ENCODE measurements around the gene THEG.

DNA sequence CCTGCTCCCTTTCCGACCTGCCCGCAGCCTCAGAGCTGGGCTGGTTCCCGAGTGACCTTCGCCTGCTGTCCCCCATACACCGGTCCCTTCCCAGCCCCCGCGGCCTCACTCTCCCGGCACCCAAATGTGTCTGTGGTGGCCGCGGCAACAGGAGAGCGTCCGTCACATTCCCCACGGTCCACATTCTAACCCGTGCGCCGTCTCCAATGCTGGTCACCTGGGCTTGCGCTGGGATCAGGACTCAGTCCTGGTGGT is at the start of gene THEG:
Gene THEG, minus strand, starts transcription at position 132 of the 255 bp plus-strand sequence.
- PRO-cap, 6 experiments, result no peak in any of the 6 experiments
- RAMPAGE, long total RNA, 2 experiments, result no peak in any of the 2 experiments
- RRBS, result no CpG with 5 or more reads among the region's 17 CpGs

DNA sequence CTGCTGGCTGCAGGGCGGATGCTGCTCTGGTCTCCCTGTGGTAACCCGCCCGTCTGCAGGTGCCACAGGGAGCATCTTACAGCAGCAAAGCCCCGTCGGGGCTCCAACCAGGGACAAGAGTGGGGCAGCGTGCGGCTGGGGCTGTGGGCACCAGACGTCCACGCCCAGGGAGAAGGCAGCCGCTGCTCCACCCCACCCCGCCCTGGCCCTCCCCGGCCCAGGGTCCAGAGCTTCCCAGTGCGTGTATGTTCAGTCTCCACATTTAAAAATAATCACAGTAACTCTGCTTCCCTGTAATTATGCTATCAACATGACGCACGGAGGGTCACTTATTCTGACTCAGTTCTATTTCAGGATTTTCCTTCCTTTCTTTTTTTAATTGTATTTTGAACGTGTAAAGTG is 16.4 kb upstream of the C2CD4C start:
- PRO-cap, 6 experiments, result peak in 1 of 6 experiments; most common minus-strand start position 270 of the sequence (in 1)
- RAMPAGE, long total RNA, 2 experiments, result no peak in any of the 2 experiments
- RRBS, result no CpG with 5 or more reads among the region's 16 CpGs

DNA sequence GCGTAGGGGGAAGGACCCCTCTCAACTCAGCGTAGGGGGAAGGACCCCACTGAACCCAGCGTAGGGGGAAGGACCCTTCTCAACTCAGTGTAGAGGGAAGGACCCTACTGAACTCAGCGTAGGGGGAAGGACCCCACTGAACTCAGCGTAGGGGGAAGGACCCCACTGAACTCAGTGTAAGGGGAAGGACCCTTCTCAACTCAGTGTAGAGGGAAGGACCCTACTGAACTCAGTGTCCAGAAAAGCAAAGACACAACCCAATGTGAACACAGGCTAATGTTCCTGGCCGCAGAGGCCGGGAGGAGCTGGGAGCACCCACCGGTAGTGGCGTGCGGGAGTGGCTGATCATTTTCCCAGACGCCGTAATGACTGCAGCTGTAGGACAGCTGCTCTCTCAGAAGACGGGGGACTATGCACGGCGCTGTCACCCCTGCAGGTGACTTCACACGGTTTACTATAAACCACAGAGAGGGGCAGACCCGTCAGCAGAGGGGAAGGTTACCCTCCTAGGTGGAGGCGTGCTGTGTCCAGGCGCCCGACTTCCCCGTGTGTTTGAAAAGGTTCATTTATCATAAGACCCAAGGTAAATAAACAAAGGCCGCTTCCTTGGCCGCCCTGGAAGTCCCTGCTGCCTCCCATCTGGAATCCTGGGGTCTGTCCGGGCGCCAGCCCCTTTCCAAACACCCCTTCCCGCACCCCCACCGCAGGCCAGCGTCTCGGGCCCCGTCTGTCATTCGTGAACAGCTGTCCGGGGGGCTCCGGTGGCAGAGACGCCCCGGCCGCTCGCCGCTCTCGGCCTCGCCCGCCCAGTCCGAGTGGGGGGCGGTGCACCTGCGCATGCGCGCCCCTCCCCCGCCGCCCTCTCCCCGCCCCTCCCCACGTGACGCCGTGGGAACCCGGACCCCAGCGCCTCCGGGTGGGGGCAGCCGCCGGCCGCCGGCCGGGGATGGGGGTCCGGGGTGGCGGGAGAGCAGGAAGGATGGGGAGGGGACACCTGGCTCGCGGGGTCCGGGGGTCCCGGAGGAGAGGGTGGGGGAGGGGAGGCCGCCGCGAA is 1.1 kb downstream of the SHC2 start:
- PRO-cap, 6 experiments, result peak in 6 of 6 experiments; most common plus-strand start position 397 of the sequence (in 5); most common minus-strand start position 813 of the sequence (in 4)
- RAMPAGE, long total RNA, 2 experiments, result no peak in any of the 2 experiments
- RRBS, result 2% methylated on average over 16 of the region's 69 CpGs

DNA sequence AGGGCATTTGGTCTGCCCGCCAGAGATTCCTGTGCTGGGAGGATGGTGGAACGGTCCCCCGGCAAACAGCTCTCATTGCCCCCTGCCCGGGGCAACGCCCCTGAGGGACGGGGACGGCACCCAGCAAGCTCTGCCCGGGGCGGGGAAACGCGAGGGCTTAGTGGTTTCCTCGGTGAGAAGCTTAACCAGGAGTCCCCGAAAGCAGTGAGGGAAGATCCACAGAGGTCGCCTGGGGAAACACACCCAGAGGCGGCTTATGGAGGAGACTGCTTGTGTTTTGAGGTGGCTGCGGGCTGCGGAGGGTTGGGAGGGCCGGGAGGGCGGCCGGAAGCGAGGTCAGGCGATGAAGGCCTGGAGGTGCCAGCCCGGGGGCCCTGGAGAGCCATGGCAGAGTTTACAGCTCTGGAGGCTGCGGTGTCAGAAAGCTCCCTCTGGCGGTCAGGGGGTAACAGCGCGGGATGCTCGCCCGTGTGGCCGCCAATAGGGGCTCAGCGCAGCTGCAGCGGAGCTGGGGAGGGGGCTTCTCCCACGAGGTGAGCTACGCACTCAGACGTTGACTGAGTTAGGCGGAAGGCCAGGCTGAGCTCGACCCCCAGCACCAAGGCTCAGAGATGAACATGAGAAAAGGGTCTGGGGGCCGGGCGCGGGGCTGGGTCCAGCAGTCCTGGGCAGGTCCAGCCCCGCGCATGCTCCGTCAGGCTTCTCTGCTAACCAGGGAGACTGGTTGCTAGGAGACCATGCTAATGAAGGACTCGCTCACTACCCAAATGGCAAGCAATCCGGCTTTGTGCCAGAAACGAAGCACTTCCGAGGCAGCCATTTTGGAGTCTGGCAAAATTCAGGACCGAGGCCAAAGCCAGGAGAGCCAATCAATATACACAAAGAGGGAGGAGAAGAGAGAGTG is 605 bp upstream of the TPGS1 start:
- PRO-cap, 6 experiments, result peak in 6 of 6 experiments; most common minus-strand start position 706 of the sequence (in 4)
- RAMPAGE, long total RNA, 2 experiments, result no peak in any of the 2 experiments
- RRBS, result 2% methylated on average over 11 of the region's 48 CpGs

- PRO-cap, 6 experiments, result no peak in any of the 6 experiments
- RAMPAGE, long total RNA, 2 experiments, result no peak in any of the 2 experiments
- RRBS, result no CpG with 5 or more reads among the region's 22 CpGs
These were observed 825 bp downstream of the TPGS1 start for GRCh38 chr19:508078-508565.

GRCh38 chr19:518238-518745 is 11.0 kb downstream of the TPGS1 start:
- PRO-cap, 6 experiments, result no peak in any of the 6 experiments
- RAMPAGE, long total RNA, 2 experiments, result no peak in any of the 2 experiments
- RRBS, result 0% methylated on average over 2 of the region's 5 CpGs

DNA sequence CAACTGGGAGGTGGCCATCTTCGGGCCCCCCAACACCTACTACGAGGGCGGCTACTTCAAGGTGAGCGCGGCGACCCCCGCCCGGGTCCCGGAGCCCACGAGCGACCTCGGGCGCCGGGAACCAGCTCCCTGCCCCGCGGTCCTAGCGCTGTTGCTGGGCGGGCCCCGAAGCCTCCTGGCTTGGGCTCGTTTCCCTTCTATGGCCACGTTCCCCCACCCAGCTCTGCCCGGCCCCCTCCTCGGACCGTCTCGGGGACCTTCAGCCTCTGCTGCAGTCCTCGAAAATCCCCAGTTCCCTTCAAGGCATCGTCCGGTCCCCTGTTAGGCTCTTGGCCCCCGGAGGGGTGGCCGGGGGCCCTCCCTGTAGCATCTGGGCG is 476 bp downstream of the CDC34 start:
- PRO-cap, 6 experiments, result no peak in any of the 6 experiments
- RAMPAGE, long total RNA, 2 experiments, result no peak in any of the 2 experiments
- RRBS, result 2% methylated on average over 14 of the region's 31 CpGs

DNA sequence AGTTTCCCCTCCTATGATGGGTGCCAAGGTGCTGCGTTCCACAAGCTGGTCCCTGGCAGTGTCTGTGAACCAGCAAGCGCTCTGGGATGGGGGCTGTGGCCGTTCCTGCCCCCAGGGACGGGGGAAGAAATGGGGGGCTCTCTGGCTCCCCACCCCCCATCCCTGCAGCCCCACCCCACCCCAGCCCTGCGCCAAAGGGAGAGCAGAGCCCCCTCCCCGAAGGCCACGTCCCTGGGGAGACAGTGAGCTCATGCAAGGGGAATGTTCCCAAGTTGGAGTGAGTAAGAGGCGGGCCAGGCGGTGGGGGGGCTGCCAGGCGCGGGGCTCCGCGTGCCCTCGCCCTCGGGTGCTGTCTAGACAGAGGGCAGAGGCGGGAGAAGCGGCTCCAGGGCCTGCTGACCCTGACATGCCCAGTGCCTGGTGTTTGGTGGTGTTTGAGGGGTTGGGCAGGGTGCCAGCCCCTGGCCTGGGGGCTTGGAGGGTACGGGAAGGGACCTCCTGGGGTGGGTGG is 911 bp downstream of the FSTL3 start:
- PRO-cap, 6 experiments, result peak in 5 of 6 experiments; most common plus-strand start position 356 of the sequence (in 5); most common minus-strand start position 244 of the sequence (in 2)
- RAMPAGE, long total RNA, 2 experiments, result no peak in any of the 2 experiments
- RRBS, result no CpG with 5 or more reads among the region's 18 CpGs

DNA sequence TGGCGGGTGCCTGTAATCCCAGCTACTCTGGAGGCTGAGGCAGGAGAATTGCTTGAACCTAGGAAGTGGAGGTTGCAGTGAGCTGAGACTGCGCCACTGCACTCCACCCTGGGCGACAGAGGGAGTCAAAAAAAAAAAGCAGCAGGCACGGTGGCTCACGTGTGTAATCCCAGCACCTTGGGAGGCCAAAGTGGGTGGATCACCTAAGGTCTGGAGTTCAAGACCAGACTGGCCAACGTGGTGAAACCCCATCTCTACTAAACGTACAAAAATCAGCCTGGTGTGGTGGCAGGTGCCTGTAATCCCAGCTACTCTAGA is 6.2 kb upstream of the MISP start:
- PRO-cap, 6 experiments, result no peak in any of the 6 experiments
- RAMPAGE, long total RNA, 2 experiments, result no peak in any of the 2 experiments
- RRBS, result no CpG with 5 or more reads among the region's 7 CpGs

GRCh38 chr19:802065-802593 is 4.9 kb downstream of the PTBP1 start:
- PRO-cap, 6 experiments, result no peak in any of the 6 experiments
- RAMPAGE, long total RNA, 2 experiments, result no peak in any of the 2 experiments
- RRBS, result no CpG with 5 or more reads among the region's 16 CpGs

DNA sequence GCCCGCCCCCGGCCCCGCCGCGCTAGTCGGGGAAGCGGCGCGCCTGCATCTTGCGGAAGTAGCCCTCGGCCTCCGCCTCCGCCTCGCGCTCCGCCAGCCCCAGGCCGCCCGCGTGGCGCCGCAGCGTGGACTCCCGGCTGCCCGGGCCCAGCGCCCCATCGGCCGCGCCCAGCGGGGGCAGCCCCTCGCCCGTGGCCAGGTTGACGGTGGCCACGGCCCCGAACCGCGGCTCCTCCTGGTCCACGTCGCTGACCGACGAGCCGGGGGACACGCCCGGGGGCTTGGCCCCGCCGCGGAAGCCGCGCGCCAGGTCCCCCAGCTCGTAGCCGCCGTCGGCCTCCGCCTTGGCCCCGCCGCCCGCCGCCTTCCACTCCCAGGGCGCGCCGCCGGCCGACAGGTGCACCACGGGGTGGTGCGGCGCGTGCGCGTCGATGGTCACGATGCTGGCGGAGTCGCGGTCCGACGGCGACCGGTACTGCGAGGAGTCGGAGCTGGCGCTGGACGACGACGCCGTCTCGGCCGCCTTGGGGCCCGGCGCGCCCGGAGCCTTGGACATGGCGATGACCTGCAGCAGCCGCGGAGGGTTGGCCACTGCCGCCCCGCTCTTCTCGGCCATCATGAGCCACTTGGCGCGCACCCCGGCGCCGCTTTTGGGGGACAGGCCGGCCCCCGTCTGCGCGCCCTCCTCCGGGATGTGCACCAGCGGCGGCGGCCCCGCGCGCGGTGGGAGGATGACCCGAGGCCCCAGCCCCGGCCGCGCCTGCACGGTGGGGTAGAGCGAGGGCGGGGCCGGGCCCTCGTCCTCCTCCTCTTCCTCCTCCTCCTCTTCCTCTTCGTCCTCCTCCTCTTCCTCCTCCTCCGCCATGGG is 9.0 kb downstream of the PLPPR3 start:
- PRO-cap, 6 experiments, result peak in 2 of 6 experiments; most common plus-strand start position 253 of the sequence (in 1); most common minus-strand start position 369 of the sequence (in 1)
- RAMPAGE, long total RNA, 2 experiments, result no peak in any of the 2 experiments
- RRBS, result 95% methylated on average over 37 of the region's 125 CpGs

GRCh38 chr19:862849-863462 is 3.5 kb downstream of the CFD start:
- PRO-cap, 6 experiments, result no peak in any of the 6 experiments
- RAMPAGE, long total RNA, 2 experiments, result no peak in any of the 2 experiments
- RRBS, result 19% methylated on average over 26 of the region's 45 CpGs

DNA sequence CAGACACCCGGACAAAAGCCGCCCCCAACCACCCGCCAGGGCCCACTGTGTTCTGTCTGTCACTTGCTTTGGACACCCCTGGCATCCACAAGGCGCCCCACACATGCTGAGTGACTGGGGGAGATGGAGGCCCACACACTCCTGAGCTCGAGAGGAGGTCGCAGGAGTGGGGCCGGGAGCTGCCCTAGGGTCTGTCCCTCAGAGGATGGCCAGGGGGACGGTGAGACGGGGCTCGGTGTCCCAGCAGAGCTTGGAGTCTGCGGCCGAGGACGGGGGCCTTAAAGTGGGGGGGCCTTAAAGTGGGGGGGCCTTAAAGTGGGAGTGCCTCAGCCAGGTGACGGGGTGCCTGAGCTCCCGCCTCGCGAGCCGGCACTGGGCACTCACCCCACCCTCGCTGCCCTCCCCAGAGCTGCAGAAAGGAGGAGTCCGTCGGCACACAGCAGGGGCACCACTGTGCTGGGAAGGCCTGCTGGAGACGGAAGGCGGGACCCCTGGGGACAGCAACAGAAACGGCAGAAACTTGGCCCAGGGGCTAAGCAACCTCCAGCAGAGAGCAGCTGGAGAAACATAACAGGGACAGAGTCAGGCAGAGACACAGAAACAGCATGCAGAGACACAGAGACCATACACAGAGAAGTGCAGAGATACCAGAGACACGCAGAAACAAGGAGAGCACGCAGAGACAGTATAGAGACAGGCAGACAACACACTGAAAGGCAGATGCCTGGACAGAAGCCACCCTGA is 7.7 kb downstream of the CFD start:
- PRO-cap, 6 experiments, result no peak in any of the 6 experiments
- RAMPAGE, long total RNA, 2 experiments, result no peak in any of the 2 experiments
- RRBS, result no CpG with 5 or more reads among the region's 26 CpGs

- PRO-cap, 6 experiments, result no peak in any of the 6 experiments
- RAMPAGE, long total RNA, 2 experiments, result no peak in any of the 2 experiments
- RRBS, result 93% methylated on average over 8 of the region's 34 CpGs
These were observed 15.8 kb downstream of the CFD start for GRCh38 chr19:875094-875797.

GRCh38 chr19:899923-900444 is 7.0 kb upstream of the MED16 start:
- PRO-cap, 6 experiments, result no peak in any of the 6 experiments
- RAMPAGE, long total RNA, 2 experiments, result no peak in any of the 2 experiments
- RRBS, result 90% methylated on average over 9 of the region's 20 CpGs

GRCh38 chr19:906360-906979 is 6.5 kb downstream of the R3HDM4 start:
- PRO-cap, 6 experiments, result no peak in any of the 6 experiments
- RAMPAGE, long total RNA, 2 experiments, result no peak in any of the 2 experiments
- RRBS, result no CpG with 5 or more reads among the region's 16 CpGs

DNA sequence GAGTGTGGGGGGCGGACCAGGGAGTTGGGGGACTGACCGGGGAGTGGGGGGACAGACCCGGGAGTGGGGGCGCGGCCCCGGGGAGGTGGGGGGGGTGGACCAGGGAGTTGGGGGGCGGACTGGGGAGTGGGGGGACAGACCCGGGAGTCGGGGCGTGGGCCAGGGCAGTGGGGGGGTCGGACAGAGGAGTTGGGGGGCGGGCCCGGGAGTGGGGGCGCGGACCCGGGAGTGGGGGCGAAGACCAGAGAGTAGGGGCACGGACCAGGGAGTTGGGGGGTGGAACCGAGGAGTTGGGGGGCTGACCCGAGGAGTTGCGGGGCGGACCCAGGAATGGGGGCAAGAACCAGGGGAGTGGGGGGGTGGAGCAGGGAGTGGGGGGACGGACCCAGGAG is 861 bp downstream of the R3HDM4 start:
- PRO-cap, 6 experiments, result no peak in any of the 6 experiments
- RAMPAGE, long total RNA, 2 experiments, result no peak in any of the 2 experiments
- RRBS, result 20% methylated on average over 9 of the region's 23 CpGs

- PRO-cap, 6 experiments, result no peak in any of the 6 experiments
- RAMPAGE, long total RNA, 2 experiments, result no peak in any of the 2 experiments
- RRBS, result no CpG with 5 or more reads among the region's 10 CpGs
These were observed 1.3 kb upstream of the ARID3A start for GRCh38 chr19:924635-924808.

DNA sequence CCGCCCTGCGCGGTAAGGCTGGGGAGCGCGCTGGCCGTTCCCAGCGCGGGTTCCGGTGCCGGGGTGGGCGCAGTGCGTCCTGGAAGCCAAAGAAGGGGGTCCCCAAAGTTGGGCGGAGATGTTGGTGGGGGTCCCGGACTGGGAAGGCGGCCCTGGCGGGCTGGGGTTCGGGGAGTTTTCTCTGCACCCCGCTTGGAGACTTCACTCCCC is 256 bp downstream of the ARID3A start:
- PRO-cap, 6 experiments, result no peak in any of the 6 experiments
- RAMPAGE, long total RNA, 2 experiments, result no peak in any of the 2 experiments
- RRBS, result 1% methylated on average over 11 of the region's 18 CpGs

- PRO-cap, 6 experiments, result no peak in any of the 6 experiments
- RAMPAGE, long total RNA, 2 experiments, result no peak in any of the 2 experiments
- RRBS, result no CpG with 5 or more reads among the region's 17 CpGs
These were observed 2.1 kb downstream of the ARID3A start for GRCh38 chr19:927750-928463.